Occipital lobe (tissue), 2 donors: ENCODE measurements around a stretch of chr6.

DNA sequence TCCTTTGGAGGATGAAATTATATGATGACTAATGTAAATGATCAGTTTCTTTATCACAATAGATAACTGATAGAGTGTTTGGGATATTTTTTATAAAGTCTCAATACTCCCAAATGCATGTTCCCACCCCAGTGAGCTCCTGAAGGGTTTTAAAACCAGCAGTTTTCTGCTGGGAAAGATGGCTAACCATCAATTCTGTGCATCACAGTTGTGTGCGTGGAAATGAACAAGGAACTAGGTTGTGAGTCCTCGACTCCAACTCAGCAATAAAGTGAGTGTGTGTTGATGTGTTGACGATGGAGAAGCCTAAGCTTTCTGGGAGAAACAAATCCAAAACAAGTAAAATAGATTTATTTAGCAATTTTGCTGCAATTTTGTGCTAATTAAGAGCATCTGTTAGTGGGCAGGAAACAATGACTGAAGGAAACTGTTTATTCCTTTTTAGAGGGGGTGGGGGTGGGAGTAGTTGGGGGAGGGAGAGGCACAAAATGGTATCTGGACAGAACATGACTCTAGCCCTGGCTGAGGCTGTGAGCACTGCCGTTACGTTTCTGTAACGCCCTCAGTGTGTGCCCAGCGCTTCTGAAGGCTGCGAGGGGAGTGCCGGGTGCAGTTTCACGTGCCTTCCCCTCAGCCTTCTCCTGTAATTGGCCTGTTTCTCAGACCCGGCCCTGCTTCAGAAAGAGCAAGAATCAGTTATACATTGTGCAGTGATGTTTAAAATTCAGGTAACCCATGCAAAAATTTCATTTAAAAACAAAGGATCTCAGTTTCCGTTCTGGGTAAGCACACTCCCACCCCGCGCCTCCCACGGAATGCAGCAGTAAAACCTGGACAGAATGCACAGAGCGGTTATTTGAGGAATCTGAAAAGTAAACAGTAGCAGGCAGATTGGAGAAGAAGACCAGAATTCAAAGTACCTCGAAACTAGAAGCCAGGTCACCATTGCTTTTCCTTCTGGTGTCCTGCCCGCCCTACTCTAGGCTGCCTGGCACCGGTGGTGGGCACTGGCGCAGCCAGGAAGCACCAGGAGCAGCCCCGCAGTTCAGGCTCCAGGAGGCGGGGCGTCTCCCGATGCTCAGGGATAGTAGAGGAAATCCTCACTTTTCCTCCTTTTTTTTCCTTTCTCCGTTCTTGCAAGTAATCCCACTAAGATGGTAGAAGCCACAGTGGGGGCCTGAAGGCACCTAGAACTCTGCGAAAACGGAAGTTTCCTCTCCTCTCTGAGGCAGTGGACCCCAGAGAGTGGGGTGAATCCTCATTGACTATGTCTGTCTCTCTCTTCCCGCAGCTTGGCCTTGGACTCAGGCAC, 28.6 kb downstream of the METTL24 start:
- RAMPAGE, long total RNA: no peak

GRCh38 chr6:110399428-110400264, 15.7 kb downstream of the DDO start:
- RAMPAGE, long total RNA: no peak

DNA sequence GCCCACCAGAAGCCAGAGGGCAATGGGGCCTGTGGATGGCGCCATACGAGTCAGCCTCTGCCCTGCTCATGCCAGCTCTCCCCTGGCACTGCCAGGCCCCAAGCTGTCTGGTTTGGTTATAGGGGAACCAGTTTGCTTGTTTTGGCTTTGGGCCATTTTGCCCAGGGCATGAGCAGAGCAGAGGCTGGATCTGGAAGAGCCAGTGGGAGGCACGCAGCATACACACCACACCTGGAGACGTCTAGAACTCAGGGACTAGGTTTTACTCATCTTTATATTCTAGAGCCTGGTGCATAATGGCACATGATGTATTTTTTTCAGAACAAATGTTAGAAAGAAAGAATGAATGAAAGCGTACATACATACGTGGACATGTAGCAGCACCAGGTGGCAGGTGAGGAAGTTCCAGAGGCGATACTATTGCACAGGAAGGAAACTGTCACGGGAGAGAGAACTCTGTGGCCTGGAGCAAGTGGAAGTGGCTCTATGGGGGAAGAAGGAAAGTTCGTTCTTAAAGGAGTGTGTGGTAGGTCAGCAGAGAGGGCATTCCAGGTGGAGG, 66.8 kb upstream of the SLC22A16 start:
- RAMPAGE, long total RNA: no peak

- RAMPAGE, long total RNA: no peak
These were observed 78.5 kb upstream of the SLC22A16 start for GRCh38 chr6:110554743-110555565.

- RAMPAGE, long total RNA: no peak
These were observed 86.8 kb downstream of the CDK19 start for GRCh38 chr6:110728307-110729007.

DNA sequence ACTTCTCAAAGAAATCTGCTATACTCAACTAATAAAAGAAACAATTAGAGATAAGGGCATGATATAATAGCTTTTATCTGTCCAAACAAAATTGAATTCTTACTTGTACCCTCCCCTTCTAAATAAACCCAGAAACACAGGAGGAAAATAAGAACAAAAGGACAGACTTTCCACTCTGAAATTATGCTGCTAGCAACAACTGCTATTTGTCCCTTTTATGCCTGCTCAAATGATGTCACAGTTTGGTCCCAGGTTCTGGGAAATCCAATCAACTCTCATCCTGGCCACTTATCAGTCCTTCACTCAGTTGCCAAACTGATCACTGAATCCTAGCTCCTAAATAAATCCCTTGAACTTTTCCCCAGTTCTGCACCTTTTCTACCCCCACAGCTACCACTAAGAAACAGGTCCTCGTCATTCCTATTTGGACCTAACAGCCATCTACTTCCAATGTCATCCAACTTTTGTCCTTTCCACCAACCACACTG, 33.2 kb downstream of the CDK19 start:
- RAMPAGE, long total RNA: no peak

GRCh38 chr6:110814161-110814280, 1.2 kb downstream of the CDK19 start:
- RAMPAGE, long total RNA: no peak

- RAMPAGE, long total RNA: no peak
These were observed 7.5 kb downstream of the AMD1 start for GRCh38 chr6:110881991-110882525.

GRCh38 chr6:111126850-111127232, 39.5 kb downstream of the SLC16A10 start:
- RAMPAGE, long total RNA: no peak

- RAMPAGE, long total RNA: no peak
These were observed 31.9 kb downstream of the MFSD4B start for GRCh38 chr6:111291002-111291547.

DNA sequence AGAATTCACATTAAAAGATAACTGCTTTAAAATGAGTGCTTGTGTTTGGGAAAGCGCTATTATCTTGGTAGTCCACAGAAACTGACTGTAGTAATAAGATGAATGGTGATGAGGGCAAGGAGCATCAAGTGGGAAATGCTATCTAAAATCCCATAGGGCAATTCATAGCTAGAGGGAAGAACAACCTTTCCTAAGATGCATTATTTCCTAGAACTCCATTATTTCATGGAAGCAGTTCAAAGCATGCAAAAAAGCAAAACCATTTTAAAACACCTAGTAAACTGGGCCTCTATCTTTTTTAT, 1.6 kb downstream of the REV3L start:
- RAMPAGE, long total RNA: no peak

DNA sequence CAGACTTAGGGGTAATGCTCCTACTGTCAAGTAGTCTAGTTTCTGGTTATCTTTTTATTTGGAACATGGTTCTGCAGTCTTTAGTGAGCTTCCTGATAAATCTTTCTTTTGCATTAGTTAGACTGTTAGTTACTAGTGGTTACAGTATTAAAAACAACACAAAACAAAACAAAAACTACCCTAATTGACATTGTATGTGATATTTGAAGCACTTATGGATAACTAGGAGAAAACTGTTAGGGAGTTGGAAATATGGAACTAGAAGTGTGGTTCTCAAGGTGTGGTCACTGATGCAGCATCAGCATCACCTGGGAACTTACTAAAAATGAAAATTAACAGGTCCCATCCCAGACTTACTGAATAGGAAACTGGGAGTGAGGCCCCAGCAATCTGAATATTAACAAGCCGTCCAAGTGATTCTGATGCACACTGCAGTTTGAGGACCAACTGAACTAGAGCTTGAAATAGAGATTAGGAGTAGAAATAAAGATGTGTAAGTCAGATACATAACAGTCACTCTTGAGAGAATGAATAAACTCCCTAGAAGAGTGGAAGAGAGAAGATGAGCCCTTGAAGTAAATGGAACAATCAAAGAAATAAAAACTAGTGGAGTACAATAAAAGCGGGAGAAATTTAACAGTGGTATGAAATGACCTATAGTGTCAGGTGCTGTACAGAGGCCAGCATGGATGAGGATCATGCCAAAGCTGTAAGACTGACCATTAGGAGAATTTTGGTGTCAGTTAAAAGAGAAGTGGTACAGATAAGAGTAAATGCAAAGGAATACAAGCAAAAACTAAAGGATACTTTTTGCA, 17.0 kb upstream of the REV3L start:
- RAMPAGE, long total RNA: no peak

- RAMPAGE, long total RNA: no peak
These were observed 20.6 kb upstream of the REV3L start for GRCh38 chr6:111503536-111504052.

DNA sequence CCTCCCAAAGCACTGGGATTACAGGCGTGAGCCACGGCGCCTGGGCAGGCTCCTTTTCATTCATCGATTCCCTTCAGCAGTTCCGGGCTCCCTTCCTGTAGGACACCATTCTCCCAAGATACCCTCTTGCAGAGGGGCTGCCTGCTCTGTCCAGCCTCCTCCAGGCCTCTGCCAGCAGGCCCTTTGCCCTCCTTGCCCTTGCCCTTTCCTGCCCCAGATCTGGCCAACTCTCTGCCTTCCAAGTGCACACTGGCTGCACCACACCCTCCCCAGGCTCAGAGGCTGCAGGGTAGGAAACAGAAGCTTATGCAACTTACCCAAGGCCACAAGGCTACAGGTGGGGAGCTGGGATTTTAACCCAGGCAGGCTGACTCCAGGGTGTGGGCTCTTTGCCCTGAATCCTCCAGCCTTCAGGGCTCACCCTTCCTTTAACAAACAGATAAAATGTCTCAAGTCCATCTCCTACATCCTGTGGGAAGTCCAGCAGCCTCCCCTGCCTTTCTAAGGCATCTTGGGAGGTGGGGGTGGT, 14.4 kb upstream of the TRAF3IP2 start:
- RAMPAGE, long total RNA: no peak

- RAMPAGE, long total RNA: no peak
These were observed 79.4 kb upstream of the TRAF3IP2 start for GRCh38 chr6:111685085-111685396.

DNA sequence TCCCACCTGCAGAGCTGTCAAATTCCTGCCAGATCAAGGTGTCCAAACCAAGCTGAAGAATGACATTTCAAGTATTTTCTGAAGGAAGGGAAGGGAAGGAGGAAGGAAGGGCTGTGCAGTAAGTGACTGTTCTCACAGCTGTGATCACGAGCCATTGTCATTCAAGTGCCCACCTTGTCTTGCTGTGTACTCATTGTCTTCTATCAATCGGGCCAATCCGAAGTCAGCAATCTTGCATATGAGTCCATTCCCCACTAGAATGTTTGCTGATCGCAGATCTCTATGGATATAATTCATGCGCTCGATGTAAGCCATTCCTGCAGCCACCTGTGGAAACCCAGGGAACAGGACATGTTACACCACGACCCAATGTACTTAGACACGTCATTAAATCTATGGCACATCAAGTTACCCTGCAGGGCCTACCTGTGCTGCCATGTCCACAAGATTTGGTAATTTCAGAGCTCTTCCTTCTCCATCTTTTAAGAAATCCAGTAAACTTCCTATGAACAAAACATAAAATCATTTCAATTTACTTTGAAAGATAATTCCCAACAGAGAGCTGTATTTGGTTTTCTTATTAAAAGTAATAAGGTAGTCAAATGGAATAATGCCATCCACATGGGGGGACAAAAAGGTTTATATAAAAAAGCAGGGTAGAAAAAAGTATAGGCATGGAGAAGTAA, 88.7 kb upstream of the TRAF3IP2 start:
- RAMPAGE, long total RNA: no peak

DNA sequence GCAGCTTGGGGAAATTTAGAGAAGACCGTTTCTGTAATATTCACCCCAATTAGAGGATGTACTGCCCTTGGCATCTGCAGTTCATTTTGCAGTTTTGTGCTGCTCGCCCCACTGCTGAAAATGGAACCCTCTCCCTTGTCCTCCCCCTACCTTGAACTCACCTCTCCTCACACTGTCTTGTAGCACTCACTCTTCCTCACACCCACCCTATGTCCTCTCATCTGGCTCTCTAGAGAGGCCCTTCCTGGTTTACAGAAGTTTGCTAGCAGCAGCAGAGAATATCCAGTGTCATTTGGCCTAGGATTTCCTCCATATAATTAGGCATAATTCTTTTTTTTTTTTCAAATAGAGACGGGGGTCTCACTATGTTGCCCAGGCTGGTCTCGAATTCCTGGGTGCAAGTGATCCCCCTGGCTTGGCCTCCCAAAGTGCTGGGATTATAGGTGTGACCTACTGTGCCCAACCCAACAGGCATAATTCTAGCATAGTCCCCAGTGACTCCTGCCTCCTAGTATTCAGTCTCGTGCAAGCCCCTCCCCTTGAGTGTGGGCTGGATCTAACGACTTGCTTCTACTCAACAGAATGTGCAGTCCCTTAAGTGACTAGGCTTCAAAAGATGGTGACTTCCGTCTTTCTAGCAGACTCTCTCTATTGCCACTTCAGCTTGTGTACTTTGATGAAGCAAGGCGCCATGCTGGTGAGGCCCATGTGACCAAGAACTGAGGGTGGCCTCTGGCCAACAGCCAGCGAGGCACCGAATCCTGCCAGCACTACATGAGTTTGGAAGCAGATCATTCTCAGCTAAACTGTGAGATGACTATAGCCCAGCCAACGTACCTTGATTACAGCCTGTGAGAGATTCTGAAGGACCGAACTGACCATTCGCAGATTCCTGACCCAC, 109.5 kb upstream of the TRAF3IP2 start:
- RAMPAGE, long total RNA: no peak

GRCh38 chr6:111758956-111760043, 114.0 kb downstream of the FYN start:
- RAMPAGE, long total RNA: no peak

GRCh38 chr6:112018474-112019420, 35.2 kb upstream of the CCN6 start:
- RAMPAGE, long total RNA: no peak

DNA sequence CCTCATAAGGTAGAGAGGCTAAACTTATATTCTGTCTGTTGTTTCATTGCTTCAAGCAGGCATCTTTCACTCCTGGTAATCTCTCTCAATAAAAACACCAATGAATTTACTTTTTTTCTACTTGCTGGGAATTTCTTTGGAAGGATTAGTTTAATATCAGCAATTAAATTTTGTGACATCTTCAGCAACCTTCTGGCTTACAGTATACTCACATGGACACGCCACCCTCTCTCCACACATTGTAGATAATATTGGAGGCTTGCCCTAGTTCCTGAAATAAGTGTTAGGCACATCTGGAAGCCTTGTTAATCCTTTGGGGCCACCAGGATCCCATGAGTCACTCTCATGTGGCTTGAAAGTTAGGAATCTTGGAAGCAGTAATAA, 20.7 kb downstream of the LAMA4 start:
- RAMPAGE, long total RNA: no peak